Iris pigment epithelial cell (primary cell): ENCODE measurements around the genes IP6K2, IMPDH2 and LAMB2.

- RRBS = 2% methylated on average over 25 of the region's 53 CpGs
Observed at GRCh38 chr3:48716467-48717589, at the start of gene IP6K2. TSS of gene IP6K2 (minus strand) at chr3:48717221.

GRCh38 chr3:48734917-48735403 is 17.9 kb upstream of the IP6K2 start:
- RRBS = no CpG with 5 or more reads among the region's 10 CpGs

DNA sequence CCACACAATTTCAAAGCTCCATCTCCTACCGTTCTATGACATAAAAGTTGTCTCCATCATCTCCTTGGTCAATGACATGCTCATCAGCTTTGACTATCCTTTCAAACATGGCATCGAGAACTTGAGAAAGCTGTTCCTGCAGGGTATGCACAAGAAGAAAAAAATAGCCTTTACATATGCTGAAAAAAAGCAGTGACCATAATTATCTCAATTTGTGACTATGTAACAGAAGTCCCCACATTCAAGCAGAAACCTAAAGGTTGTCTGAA is 64.8 kb downstream of the PRKAR2A start:
- RRBS = no CpG with 5 or more reads among the region's 2 CpGs

DNA sequence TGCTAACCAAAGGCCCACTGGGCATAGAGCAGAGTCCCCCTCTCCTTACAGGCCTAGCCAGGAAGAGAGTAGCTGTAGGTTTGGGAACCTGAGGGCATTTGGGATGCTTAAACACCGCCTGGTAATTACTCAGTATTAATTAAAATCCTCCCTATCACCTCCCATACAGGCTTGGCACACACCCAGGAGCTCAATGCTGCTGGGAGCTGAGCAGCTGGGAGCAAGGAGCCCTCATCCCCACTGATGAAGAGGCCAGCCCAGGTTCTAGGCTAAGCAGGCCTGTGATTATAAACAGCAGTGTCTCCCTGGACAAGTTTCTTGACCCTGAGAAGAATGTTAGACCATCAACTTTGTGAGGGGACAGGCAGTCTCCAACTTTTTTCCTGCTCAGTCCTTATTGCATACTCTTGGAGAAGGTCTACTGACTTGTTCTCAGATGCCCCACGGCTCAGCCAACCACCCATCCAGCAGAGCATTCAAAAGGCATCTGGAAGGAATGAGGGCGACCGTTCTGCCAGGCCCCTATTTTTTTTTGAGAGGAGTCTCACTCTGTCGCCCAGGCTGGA is 1.2 kb upstream of the PRKAR2A start:
- RRBS = no CpG with 5 or more reads among the region's 5 CpGs

DNA sequence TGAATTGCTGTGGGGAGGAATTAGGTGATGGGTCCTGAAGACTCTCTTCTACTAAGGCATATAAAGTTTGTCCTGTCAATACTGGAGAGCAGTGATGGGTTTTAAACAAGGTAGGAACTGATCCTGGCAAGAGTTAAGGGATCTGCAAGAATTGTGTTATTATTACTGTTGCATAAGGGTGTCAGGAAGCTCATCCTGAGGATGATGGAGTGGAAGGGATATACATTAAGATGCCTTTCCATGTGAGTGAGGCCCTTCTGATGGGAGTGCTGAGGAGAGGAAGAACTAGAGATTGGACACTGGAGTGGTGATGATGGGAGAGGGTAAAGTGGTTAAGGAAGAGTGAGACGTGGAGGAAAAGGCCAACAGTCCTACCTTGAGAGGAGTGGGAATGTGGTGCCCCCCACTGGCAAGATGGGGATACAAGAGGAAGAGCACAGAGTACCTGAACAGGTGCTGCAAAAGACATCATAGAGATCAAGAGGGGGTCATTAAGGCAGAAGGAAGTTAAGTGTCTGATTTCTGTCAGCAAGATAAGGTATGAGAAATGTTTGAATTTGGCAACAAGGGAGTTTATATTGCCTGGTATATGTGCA is 33.8 kb downstream of the ARIH2 start:
- RRBS = no CpG with 5 or more reads among the region's 1 CpG

DNA sequence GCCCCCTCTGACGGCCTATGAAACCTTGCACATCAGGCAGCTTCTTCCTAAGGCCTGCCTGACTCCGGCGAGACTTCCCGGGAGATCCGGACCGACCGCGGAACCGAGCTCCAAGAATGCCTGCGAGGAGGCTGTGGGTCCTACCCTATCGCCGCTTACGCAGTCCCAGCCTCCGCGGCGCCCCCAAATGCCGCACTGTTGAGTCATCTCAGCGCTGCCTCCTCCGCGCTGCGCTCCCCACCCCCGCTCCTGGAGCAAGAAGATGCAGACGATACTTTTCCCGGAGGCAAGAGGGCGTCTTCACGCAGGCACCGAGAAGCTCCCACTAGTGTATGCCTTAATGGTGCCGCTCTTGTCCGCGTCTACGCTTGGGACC is 434 bp upstream of the P4HTM start:
- RRBS = no CpG with 5 or more reads among the region's 31 CpGs

DNA sequence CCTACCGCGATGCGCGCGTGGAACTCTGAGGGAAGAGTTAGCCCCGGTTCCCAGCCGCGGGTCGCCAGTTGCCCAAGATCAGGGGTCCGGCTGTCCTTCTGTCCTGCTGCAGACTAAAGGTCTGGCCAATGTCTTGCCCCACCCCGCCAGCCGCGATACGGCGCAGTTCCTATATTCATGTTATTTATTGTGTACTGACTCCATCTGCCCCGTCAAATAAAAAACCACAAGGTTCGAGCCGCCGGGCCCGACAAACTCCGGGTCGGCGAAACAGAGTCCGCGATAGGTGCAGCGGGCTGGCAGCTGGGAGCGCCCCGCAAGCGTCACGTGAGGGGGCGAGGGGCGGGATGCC is 336 bp upstream of the WDR6 start:
- RRBS = 3% methylated on average over 10 of the region's 32 CpGs

DNA sequence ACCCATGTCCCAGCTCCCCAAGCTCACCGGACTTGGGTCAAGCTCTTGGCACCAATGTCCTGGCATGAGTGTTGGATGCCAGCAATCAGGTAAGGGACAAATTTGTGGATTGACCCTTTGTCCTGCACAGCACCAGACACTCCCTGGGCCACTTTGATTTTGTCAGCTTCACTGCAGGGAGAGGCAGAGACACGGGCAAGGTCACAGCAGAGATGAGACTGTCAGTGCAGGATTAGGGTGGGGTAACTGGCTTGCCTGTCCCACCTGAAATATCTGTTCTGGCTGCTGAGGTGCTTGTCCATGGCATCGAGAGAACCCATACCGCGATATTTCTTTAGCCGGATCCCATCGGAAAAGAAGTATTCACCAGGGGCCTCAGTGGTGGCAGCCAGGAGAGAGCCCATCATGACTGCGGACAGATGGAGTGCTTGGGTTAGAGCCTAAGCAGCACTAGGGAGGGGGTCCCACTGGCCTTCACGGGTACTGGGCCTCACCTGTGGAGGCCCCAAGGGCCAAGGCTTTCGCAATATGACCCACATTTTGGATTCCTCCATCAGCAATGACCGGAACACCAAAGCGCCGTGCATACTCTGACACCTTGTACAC is 2.8 kb downstream of the NDUFAF3 start:
- RRBS = no CpG with 5 or more reads among the region's 13 CpGs

DNA sequence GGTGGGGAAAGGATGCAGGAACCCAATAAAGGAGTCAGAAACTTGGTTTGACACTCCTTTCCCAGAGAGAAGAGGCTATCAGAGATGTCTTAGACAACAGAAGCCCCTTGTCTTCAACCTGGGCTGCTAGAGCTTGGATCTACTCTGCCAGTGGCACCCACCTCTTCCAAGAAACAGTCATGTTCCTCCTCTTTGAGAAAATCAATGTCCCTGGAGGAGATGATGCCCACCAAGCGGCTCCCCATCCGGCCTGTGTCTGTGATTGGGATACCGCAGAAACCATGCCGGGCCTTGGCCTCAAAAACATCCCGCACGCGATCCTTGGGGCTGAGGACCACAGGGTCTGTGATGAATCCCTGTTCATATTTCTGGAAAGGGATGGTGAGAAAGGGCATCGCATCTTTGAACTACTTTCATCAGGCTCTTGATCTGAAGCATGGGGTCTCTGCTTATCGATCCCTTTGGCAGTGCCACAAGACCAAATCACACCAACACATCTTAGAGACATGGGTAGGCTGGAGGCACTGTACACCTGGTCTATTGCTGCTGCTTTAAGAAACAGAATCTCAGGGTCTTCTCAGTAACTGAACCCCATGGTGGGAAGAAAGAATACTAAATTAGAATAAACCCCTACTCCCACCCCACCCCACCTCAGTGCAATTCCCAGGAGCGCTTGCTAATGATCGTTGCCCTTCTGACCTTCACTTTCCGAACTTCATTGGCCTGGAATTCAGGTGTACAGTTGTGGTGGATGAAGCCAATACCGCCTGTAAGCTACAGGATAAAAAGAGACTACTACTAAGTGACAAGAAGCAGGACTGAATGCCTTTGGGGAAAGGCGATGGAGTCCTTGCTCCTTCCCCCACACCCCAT is 1.4 kb downstream of the IMPDH2 start:
- RRBS = no CpG with 5 or more reads among the region's 14 CpGs

DNA sequence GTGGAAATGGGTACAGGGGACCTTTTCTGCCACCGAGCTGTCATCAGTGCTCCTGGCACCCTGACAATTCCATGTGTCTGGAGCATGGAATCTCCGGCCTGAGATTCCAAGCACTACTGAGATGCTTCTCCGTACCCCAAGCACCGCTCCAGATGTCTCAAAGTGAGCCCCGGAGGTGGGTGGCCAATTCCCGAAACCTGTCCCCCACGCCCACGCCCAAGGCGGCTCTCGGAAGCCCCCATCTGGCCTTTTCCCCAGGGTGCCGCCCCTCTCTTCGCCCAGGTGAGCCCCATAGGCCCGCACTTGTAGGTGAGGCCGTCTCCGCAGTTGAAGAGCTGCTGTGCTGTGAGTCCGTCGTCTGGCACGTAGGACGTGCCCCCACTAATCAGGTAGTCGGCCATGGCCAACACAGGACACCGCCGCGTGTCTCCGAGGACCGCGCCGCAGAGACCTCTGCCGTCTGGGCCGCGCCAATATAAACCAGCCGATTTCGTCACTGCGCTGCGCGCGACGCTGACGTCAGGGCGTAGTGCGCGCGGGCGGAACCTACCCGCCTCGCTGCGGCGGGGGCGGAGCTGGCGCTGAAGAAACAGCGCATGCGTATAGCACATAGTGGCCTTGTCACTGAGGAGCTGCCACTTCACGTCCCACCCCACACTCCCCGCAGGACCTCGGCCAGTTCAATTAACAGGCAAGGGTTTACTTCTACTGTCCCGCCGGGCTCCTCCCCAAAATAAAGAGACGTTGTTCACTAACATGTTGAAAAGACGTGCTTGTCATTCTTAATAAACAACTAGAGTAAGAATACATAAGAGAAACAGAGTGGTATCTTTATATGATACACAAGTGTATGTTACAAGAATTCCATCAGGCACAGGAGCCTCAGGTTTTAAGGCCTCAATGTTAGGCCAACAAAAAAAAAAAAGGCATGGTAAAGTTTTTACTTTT is at the start of gene IMPDH2:
Gene IMPDH2 (minus strand): TSS at position 449 of the 948 bp plus-strand sequence.
- RRBS = 3% methylated on average over 3 of the region's 58 CpGs

DNA sequence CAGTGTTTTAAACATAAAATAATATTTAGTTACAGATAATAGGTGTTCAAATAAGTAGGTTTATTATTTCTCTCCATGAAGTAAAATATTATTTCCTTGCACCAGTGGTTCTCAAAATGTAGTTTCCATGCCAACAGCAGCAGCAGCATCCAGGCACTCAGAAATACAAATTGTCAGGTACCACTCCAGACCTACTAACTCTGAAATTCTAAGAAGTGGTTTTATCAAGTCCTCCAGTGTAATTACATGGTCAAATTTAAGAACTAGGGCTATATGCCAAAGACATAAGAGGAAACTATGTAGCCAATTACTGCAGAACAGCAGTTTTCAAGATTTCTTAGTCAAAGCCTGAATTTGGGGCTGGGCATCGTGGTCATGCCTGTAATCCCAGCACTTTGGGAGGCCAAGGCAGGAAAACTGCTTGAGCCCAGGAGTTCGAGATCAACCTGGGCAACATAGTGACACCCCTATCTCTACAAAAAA is 30.7 kb downstream of the QRICH1 start:
- RRBS = no CpG with 5 or more reads among the region's 2 CpGs

DNA sequence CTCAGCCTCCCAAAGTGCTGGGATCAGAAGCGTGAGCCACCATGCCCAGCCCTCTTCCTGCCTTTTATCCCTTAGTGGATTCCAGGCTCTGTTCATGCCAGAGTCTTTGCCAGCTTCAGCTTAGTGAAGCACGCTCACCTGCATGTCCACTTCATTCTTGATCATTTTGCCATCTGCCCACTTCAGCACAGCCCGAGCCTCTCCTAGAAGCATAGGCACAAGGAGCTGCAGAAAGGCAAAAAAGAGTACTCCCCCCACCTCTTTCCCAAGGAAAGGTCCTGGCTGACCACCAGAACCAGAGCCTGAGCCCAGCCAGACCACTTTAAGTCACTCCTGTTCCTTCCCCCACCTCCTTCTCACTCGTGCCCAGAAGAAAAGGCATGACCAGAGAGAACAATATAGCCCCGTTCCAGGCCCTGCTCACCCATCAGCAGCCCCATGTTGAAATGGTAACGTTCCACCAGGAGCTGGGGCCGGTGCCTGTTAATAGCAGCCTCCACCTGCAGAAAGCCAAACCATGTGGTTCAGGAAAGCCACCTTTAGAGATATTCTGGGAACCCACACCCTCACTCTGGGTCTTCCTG is 1.3 kb downstream of the QARS1 start:
- RRBS = no CpG with 5 or more reads among the region's 7 CpGs

DNA sequence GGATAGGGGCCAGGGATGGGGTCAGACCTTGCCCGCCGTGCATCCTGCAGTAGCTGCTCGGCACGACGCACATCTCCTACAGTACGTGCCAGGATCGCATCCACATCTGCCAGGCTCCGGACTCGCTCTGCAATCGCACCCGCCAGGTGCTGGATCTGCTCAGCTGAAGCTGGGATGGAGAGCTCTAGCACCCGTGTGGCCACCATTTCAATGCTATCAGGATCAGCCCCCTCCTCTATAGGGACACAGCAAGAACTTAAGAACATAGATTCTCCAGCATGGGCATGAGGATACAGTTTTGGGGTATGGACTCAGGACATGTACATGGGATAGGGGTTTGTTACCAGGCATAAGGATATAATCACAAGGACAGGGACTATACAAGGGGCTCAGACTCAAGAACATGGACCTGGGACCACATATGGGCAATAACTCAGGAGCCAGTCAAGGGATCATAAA is 1.5 kb upstream of the USP19 start:
- RRBS = no CpG with 5 or more reads among the region's 12 CpGs

DNA sequence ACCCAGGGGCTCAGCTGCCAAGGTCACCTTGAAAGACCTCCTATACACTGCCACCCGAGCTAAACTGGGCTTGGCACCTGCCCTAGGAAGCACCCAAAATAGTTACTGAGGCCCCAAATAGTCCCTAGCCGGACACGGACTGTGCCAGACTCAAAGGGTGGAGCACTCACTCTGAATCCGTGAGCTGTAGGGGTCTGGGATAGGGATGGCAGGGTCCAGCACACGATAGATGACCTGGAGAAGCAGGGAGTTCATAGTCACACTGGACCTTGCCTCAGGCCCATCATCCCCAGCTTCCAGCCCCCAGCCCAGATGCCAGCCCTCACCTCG is 1.7 kb downstream of the LAMB2 start:
- RRBS = no CpG with 5 or more reads among the region's 6 CpGs

GRCh38 chr3:49131971-49133309 is at the start of gene LAMB2:
TSS of gene LAMB2 (minus strand) at chr3:49133050.
- RRBS = 0% methylated on average over 2 of the region's 39 CpGs

DNA sequence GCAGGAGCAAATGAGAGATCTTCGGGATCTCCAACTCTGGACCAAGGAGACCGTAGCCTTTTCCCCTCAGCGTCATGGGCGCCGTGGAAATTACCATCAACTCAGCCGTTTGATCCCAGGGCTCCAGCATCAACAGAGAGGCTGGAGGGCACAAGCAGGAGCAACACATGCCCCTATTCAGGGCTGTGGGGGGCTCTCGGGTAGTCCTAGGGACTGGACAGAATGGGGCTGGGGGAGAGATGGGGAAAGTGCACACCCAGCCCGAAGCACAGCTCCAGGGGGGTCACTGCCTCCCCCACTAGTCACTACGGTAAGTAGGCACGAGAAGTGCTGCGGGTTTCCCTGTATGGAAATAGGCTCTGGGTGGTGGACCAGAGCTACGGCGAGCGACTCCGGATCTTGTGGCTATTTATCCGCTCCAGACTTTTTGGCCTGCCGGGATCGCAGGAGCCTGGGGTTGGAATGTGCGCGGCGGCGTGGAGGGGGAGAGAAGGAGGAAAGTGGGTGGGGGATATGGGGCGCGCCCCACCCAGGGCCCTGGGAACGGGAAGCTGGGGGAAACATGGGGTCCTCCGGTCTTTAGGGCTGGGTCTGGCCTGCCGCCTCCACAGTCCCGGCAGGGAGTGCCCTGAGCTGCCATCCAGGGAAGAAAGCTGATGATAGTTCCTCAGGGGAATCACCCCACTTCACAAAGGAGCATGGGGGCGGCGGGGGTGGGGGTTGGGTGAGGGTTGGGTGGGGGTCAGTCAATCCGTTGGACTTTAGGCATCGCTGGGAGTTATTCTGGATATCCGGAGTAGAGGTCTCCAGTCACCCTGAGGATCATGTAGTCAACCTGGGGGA is 681 bp upstream of the LAMB2 start:
- RRBS = 0% methylated on average over 2 of the region's 33 CpGs

DNA sequence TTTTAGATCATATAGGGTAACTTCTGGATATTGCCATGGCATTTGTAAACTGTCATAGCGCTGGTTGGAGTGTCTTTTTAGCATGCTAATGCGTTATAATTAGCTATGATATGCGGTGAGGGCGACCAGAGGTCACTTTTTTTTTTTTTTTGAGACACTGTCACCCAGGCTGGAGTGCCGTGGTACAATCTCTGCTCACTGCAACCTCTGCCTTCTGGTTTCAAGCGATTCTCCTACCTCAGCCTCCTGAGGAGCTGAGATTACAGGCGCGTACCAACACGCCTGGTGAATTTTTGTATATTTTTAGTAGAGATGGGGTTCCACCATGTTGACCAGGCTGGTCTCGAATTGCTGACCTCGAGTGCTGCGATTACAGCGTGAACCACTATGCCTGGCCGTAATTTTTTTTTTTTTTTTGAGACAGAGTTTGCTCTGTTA is 5.9 kb downstream of the IHO1 start:
- RRBS = no CpG with 5 or more reads among the region's 14 CpGs

GRCh38 chr3:49244587-49244978 is 32.4 kb downstream of the C3orf62 start:
- RRBS = no CpG with 5 or more reads among the region's 1 CpG

GRCh38 chr3:49344926-49345592 is 5.2 kb upstream of the USP4 start:
- RRBS = no CpG with 5 or more reads among the region's 11 CpGs

DNA sequence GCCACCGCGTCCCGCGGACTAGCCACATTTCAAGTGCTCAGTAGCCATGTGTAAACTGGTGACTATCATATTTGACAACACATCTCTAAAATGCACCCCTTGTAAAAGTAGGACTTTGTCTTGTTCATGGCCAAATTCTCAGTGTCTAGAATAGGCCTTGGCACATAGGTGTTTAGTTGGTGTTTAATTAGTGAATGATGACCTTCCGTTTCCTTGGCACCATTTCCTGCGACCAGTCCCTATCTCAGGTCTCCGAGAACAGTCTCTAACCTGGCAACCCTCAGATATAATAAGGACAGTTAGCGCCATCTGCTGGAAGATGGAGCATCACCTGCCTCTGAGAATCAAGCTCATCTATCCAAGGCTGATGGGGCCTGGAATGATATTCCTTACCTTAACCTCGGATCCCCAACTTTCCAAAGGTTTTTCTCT is 19.9 kb upstream of the NICN1 start:
- RRBS = no CpG with 5 or more reads among the region's 9 CpGs